Heart (tissue), 3 donors: ENCODE measurements around a stretch of chr13.

DNA sequence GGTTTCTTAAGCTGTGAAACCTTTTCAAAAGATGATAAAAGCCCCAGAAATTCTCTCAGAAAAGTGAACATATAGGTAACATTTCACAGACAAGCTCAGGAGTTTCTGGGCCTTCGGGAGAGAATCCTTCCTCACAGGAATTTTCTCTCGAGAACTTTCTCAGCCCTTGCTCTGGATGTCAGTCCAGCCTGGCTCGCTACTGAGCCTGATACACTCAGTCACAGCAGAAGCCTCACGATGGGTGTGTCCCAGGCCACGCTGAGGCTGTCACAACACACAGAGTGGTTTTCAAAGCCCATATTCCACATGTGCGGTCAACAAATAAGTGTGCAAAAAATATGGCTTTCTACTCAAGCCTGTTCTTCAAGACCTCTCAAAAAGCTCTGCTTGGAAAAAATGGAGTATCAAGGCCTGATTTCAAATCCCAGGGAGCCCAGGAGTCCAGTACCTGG is 31.5 kb upstream of the MEDAG start:
- RAMPAGE, long total RNA, 2 experiments, result no peak in any of the 2 experiments

DNA sequence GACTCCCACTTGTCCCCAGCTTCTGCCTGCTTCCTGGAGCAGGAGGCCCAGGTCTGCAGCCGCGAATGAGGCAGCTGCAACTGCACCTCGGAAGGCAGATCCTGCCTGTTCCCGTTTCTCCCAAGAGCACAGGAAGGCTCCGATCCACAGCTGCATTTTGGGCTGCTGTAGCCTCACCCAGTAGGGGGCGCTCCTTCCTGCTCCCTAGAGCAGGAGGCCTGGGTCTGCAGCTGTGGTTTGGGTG is 46.8 kb downstream of the TEX26 start:
- RAMPAGE, long total RNA, 2 experiments, result no peak in any of the 2 experiments

DNA sequence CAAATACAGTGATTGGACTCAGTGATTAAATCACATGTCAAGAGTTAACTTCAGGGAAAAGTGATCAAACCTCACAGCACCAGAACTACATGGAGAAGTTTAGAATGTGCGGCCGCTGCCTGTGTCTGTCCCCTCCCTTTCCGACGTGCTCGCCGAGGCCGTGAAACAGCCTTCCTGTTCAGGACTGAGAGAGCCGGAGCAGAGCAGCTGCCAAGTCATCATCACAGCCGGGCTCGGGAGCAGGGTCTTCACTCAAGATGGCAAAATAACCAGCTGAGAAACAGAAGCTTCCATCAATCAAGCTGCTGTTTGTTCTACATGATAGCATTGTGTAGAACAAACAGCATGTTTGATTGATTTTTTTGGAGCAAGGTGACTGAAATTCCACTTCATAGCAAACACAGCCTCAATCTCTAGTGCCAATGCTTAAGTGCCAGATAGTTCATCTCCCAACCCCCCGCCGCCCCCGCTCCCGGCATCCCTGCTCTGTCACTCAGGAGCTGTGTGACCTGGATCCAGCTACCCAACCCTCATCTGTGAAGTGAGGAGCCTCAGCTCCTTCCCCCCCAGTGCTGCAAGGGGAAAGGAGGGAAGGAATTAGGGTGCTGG is 70.6 kb downstream of the HSPH1 start:
- RAMPAGE, long total RNA, 2 experiments, result no peak in any of the 2 experiments

GRCh38 chr13:31221029-31221389 is 21.2 kb downstream of the B3GLCT start:
- RAMPAGE, long total RNA, 2 experiments, result no peak in any of the 2 experiments

GRCh38 chr13:31926869-31927652 is 104.5 kb upstream of the FRY start:
- RAMPAGE, long total RNA, 2 experiments, result no peak in any of the 2 experiments

DNA sequence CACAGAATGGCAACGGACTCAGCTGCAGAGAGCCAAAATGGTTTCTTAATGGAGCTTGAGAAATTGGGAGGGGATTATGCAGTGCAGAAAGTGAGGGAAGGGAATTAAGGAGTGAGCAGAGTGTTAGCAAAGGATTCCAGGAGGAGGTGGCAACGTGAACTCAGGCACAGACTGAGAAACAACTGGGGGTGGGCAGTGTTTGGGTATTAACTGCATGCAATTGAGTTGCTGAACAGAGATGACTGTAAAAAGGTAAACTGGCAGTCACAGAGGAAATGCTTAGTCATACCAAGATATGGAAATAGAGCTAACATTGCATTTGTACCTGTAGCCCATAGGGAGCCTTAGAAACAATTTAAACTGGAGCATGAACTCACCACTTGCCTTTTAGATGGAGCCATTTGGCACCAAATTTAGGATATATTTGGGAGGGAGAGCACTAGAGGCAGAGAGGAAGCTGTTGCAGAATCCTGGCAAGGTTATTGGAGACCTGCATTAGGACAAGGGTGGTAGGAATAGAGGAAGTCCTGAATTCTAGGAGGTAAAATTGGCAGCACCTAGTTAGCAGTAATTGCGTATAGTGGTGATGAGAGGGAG is 100.6 kb upstream of the FRY start:
- RAMPAGE, long total RNA, 2 experiments, result no peak in any of the 2 experiments

- RAMPAGE, long total RNA, 2 experiments, result no peak in any of the 2 experiments
Measured at GRCh38 chr13:31965464-31966285, 65.9 kb upstream of the FRY start.

DNA sequence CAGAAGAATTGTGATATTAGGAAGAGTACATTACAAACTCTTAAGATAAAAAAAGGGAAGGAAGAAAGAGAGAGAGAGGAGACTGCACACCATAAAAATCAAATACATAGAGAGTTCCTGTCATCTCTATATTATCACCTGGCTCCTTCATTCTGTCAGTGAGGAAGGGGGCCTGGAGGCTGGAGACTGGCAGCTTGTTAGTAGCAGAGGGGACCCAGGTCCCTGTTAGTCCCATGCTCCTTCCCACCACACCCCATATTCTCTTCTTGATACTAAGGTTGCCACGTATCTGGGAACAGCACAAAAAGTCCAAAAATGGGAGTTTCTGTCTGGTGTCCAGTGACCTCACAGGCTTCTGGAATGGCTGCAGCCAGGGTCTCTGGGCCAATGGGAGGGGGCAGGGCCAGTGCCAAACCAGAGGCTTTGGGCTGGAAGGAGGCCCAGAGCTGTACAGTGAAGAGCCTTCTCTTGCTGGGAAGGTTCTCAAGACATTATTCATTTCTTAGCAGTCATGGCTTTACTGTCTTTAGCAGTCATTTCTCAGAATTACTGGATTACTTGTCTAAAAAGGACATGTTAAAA is 119.1 kb downstream of the FRY start:
- RAMPAGE, long total RNA, 2 experiments, result no peak in any of the 2 experiments

DNA sequence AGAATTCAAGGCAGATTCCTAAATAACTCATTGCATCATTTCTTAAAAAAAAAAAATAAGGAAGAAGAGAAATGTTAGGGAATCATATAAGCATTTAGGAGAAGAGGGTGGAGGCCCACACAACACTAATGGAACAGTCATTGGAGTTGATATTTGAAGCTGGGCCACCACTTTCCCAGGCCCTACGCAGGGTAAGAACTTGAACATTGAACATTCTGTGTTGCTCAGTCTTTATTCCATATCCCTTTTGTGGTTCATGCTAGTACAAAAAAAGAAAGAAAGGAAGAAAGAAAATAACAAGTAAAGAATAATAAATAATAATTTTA is 127.6 kb downstream of the FRY start:
- RAMPAGE, long total RNA, 2 experiments, result no peak in any of the 2 experiments

GRCh38 chr13:32254752-32255743 is 60.1 kb downstream of the ZAR1L start:
- RAMPAGE, long total RNA, 2 experiments, result no peak in any of the 2 experiments

GRCh38 chr13:32414416-32415016 is 13.4 kb downstream of the N4BP2L1 start:
- RAMPAGE, long total RNA, 2 experiments, result no peak in any of the 2 experiments

- RAMPAGE, long total RNA, 2 experiments, result no peak in any of the 2 experiments
Measured at GRCh38 chr13:32428739-32429570, 1.0 kb upstream of the N4BP2L1 start.

- RAMPAGE, long total RNA, 2 experiments, result no peak in any of the 2 experiments
Measured at GRCh38 chr13:32537602-32537834, 1.1 kb downstream of the N4BP2L2 start.

DNA sequence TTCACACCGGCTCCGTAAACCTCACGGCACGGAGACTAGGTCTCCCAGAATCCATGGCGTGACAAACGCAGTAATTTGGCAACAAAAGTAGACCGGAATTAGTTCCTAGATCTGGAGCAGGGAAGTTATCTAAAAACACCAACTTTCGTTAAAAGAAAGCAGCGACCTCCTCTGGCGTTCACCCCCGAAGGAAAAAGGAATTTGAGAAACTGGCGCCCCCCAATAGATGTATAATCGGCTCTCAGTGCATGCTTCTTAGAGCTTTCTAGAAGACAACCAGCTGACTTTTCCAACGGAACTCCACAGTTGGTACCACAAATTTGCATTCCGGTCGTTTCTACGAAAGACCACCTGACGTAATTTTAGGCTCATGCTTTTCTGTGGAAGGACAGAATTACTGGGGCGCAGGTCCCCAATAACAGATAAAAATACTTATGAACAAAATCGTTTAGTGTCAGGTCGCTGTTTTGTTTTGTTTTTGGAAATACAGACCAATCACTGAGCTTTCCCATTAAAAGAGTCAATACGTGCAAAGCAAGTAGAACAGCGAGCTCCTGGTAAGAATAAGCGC is 356 bp upstream of the N4BP2L2 start:
- RAMPAGE, long total RNA, 2 experiments, result no peak in any of the 2 experiments

DNA sequence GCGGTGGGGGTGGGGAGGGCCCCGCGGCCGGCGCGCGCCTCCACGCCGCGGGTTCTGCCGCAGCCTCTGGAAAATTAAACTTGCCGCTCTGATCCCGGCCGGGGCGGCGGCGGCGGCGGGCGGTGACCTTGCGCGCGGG is 433 bp downstream of the PDS5B start:
- RAMPAGE, long total RNA, 2 experiments, result no peak in any of the 2 experiments

GRCh38 chr13:32737091-32737474 is 150.8 kb downstream of the PDS5B start:
- RAMPAGE, long total RNA, 2 experiments, result no peak in any of the 2 experiments

DNA sequence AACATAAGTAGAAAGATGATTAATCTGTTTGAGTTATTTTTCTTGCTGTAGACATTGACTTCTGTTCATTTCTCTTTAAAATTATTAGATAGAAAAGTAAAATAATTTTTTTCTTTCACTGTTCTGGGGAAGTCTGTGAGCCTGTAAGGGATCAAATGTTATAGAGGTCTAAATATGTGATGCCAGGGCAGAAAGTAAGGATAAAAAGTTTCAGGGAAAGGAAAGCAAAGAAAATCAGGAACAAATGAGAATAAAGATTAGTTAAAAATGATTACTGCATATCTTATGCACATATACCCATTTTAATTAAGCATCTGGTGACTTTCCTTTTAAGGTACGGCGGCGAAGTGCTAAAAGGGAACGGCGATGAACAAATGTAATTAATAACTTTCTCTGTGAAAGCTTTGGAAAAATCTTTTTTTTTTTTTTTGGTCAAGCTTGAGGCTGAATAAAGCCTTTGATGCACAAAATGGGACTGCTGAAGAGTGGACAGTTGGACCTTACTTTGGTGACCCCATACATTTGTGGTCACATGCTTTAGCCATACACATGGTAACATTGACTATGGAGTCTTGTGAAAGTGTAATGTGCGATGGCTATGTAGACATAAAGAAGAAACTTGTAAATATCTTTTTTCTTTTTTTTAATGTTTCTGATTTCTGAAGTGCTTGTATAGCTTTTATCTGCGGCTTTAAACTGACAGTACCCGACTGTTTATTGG is 188.6 kb downstream of the PDS5B start:
- RAMPAGE, long total RNA, 2 experiments, result no peak in any of the 2 experiments

GRCh38 chr13:33092494-33092985 is 76.3 kb downstream of the KL start:
- RAMPAGE, long total RNA, 2 experiments, result no peak in any of the 2 experiments

DNA sequence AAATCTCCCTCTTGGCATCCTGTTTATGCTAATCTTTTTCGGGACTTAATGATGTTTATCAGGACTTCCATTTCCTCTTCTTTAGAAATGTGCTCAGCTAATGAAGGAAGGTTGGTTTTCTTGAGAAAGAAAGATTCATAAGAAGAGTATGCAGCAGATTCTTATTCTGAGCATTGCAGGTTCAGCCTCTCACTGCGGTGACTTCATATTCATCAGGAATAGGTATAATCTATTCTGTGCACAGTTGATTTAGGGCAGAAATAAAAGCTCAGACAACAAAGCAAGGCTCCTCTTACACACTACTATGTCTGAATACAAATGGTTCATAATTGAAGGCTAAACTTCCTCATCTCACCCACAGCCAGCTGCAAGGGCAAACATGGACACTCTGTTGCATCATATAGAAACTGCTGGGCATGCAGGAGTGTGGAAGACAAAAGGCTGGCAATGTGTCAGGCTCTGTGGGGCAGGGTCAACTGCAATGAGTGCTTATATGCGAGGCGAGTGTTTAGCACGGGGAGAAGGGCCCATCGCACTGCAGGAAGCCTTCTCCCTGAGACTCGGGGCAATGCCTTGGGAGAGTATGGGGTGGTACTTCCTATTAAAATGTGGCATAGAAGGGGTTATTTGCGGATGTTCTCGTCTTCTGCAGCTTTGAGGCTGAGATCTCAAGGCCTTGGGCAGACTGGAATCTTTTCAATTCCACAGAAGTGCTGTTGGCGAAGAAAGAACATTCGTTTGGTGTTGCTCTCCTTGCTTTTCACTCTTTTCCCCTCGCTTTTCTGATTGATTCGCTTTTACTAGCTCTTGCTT is 107.3 kb downstream of the KL start:
- RAMPAGE, long total RNA, 2 experiments, result no peak in any of the 2 experiments

DNA sequence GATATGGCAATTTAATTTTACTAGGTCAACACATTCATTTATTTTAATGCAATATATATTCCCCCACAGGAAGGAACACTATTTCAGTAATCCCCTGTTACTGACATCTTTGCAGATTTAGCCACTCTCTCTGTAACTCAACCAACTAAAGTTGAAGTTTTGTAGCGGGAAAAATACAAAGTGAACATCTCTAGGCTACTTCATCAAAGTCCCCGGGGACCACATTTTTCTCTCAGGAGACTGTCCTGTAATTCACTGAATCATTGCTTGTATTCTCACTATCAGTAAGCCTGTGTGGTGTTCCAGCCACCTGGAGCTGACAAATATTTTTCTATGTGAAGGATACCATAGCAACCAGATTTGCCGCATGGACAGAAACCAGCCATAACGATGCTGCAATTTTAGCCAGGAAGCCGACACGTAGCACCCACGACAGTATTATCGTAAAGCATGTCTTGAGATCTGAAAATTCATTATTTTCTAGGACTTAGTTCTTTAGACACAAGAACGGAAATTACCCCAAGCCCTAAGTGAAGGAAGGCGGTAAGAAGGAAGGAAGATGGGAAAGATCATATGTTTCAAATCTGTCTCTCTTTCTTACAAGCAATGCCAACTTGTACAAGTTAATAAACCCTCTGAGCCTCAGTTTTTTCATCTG is 90.2 kb downstream of the STARD13 start:
- RAMPAGE, long total RNA, 2 experiments, result no peak in any of the 2 experiments